Melanocyte of skin (primary cell): ENCODE measurements around the genes WTIP and HPN.

- CAGE, long polyA plus RNA, 2 experiments: no peak in any of the 2 experiments
These were observed 23.6 kb downstream of the CEBPG start for GRCh38 chr19:33396891-33397776.

DNA sequence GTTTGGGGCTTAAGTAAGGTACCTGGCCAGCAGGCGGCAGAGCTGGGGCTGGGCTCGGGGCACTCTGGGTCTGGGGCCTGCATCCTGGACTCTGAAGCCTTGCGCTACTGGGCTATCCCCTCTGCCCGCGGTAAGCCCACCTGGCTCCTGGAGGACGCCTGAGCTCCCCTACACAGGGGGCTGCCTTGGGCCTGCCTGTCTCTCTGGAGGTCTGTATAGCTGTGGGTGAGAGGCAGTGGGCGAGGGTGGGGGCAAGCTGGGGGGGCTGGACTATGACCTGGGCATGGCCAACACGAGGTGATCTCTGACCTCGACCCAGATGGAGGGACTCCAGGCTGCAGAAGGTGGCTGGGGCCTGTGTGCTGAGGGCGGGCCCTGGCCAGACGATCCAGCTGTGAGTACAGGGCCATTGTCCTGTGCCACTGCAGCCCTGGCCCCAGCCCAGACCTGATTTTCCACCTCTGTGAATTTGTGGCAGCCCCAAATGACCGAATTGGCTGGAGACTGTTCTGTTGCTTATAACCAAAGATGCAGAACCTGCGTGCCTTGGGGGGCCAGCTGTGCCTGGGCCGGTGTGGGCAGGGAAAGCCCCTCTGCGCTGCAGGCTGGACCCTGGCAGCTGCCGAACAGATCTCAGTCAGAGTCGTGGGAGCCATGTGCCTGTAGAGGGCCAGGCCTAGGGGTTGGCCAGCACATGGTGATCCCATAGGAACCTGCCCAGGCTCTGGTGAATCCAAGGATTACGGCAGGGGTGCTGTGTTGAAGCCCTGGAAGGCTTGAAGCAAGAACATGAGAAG is 26.6 kb downstream of the CEBPG start:
- CAGE, long polyA plus RNA, 2 experiments: no peak in any of the 2 experiments

GRCh38 chr19:33486736-33487215 is 34.8 kb downstream of the PEPD start:
- CAGE, long polyA plus RNA, 2 experiments: no peak in any of the 2 experiments

- CAGE, long polyA plus RNA, 2 experiments: no peak in any of the 2 experiments
These were observed 14.1 kb downstream of the PEPD start for GRCh38 chr19:33507281-33508097.

- CAGE, long polyA plus RNA, 2 experiments: no peak in any of the 2 experiments
These were observed 51.9 kb downstream of the GARRE1 start for GRCh38 chr19:34306064-34306901.

DNA sequence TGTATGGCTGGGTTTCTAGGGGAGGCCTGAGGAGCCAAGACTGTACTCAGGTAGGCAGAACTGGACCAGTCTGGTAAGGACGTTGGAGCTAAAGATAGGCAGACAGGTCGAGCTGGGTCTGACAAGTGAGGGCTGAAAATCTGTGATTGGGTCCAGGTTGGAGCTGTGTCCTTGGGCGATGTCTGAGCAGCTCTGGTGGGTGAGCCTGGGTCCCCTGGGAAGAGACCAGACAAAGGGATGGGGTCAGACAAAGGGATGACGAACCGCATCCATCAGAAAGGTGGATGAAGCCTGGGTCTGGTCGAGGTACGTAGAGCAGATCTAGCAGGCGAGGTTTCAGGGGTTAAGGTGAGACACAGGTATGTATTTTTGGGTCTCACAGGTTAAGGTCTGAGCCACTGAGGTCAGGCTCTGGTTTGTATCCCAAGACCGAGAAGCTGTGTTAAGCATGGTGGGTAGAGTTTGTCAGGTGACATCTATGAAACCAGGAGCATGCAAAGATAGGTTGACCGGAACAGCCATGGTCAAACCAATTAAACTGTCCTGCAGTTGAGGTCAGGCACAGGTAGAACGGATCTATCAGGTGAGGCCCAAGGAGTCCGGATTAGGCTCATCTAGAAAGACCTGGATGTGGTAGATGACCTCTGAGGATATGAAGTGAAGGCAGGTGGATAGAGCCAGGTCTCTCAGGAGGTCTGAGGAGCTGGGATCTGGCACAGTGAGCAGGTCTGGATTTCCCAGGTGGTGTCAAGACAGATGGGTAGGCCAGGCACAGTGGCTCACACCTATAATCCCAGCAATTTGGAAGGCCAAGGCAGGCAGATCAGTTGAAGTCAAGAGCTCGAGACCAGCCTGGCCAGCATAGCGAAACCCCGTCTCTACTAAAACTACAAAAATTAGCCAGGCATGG is 19.3 kb downstream of the GPI start:
- CAGE, long polyA plus RNA, 2 experiments: no peak in any of the 2 experiments

DNA sequence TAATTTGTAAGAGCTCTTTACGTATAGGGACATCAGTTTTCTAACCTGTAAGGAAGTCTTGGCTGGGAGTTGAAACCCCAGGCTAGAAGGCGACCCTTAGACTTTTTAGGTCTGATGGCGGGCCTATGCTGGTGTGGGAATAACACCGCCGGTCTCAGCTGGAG is 222 bp upstream of the UBA2 start:
- CAGE, long polyA plus RNA, 2 experiments: no peak in any of the 2 experiments

- CAGE, long polyA plus RNA, 2 experiments: no peak in any of the 2 experiments
These were observed at the start of gene WTIP for GRCh38 chr19:34481418-34482335. WTIP (plus strand) TSS chr19:34481758.

DNA sequence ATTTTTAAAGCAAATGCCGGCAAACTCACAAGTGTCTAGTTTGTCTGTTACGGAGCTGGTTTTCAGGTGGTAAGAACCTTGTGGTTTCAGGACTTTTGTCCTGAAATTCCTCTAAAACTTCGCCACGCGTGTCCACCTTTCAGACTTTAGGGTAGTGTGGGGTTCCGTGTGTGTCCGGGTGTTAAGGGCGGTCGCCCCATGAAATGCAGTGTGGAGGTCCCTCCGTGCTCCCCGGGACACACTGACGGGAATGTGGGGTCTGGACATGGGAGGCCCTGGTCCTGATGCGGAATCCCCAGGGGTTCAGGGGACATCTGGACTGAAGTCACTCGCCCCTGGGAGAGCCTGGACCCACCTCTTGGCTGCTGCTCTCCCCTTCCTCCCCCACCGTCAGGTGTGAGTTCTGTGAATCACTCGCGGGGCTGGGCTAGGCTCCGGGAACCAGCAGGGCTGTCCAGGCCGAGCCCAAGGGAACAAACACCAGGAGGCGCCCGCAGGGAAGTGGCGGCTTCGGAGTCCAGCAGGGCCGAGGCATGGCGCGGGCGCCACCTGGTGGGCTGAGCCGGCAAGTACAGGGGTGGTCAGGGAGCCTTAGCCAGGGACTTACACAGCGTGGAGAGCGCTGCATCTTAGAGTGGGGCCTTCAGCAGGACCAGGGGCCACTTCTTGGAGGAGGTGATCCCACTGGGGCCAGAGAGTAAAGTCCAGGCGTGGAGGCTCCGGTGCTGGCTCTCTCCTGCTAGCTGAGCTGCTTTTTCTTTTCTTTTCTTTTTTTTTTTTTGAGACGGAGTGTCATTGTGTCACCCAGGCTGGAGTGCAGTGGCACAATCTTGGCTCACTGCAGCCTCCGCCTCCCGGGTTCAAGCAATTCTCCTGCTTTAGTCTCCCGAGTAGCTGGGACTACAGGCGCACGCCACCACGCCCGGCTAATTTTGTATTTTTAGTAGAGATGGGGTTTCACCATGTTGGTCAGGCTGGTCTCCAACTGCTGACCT is 19.9 kb downstream of the WTIP start:
- CAGE, long polyA plus RNA, 2 experiments: no peak in any of the 2 experiments

DNA sequence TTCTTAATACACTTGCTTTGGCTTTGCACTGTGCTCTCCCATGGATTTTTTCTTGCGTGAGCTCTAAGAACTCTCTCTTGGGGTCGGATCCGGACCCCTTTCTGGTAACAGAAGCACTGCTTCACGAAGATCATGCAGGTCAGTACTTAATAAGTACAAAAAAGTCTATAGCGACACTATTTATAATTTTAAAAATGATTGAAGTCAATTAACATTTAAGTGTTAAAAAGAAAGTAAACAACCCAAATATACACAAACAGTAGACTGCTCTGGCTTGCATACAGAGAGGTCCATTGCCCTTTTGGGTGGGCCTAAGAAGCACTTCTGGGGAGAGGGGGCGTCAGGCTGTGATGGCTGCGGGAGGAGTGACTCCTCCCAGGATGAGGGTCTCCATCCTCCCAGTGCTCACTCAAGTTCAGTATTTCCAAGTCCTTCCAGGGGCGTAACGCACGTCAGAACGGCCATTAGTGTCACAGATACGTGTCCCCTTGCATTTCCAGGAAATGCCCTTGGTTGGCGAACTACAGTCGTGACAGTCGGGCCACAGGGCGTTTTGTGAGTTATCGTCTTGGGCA is 296 bp downstream of the SCGB2B2 start:
- CAGE, long polyA plus RNA, 2 experiments: no peak in any of the 2 experiments

- CAGE, long polyA plus RNA, 2 experiments: no peak in any of the 2 experiments
These were observed 809 bp upstream of the ZNF181 start for GRCh38 chr19:34733098-34733769.

DNA sequence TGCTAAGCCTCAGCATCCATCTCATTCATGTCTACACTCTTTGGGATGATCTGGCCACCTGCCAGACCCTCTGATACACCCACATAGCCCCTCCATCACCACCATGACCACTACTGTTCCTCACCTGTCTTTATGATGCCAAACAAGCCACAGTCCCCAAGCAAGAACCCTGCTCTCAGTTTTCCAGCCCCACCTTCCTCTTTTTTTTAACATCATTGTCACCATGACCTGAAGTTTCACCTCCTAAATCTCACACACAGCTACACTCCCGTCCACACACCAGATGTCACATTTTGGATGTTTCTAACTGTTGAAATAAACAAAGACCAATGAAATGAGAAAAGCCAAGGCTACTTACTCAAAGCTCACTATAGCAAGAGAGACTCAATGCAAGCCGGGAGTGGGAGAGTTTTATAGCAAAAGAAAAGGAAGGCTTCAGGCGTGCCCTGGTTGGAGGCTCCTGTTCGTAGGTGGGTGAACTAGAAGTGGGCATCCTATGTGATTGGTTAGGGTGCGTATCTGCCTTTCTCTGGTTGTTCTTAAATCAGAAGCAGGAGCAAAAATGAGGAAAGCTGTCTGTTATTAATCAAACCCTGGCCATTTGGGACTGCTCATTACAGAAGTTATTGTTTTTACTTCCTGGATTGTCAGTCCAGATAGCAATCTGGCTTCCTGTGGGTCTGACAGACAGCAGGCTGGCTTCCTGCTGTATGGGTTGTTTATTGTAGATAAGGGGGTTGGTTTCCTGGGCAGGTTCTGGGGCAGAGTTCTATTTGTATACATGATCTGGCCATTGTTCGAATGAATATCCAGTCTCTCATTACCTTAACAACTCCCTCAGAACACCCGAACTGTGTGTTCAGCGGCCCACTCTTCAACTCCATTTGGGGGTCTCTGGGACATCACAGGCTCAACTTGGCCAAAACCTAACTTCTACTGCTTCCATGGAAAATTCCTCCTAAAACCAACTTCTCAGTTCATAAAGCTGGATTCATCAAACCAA is 1.8 kb downstream of the ZNF792 start:
- CAGE, long polyA plus RNA, 2 experiments: no peak in any of the 2 experiments

DNA sequence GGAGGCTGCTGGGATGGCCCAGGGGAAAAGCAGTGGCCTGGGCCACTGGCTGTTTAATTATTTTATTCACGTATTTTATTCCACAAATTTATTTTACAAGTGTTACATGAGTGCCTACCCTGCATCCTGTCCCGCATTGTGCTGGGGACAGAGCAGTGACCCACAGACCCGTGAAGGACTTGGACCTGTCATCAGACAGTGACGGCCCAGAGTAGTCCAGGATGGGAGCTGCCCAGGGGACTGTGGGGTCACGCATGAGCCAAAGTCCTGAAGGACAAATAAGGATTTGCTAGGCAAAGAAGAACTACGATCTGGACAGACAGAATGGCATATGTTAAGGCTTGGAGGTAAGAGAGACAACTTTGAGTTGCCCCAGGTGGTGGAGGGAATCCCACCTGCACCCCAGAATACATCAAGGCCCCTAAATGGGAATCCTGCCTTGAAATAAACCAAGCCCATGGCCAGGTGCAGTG is 5.5 kb downstream of the GRAMD1A start:
- CAGE, long polyA plus RNA, 2 experiments: no peak in any of the 2 experiments

GRCh38 chr19:35030955-35031709 is 862 bp downstream of the SCN1B start:
- CAGE, long polyA plus RNA, 2 experiments: no peak in any of the 2 experiments

- CAGE, long polyA plus RNA, 2 experiments: no peak in any of the 2 experiments
These were observed 1.5 kb upstream of the HPN start for GRCh38 chr19:35039878-35040465.

GRCh38 chr19:35041429-35042028 is at the start of gene HPN:
HPN (plus strand) TSS chr19:35041721.
- CAGE, long polyA plus RNA, 2 experiments: no peak in any of the 2 experiments

- CAGE, long polyA plus RNA, 2 experiments: no peak in any of the 2 experiments
These were observed 702 bp downstream of the HPN start for GRCh38 chr19:35042029-35042817.

GRCh38 chr19:35117724-35118210 is 2.1 kb downstream of the FXYD3 start:
- CAGE, long polyA plus RNA, 2 experiments: no peak in any of the 2 experiments

- CAGE, long polyA plus RNA, 2 experiments: no peak in any of the 2 experiments
These were observed 8.2 kb downstream of the LGI4 start for GRCh38 chr19:35126603-35127183.

DNA sequence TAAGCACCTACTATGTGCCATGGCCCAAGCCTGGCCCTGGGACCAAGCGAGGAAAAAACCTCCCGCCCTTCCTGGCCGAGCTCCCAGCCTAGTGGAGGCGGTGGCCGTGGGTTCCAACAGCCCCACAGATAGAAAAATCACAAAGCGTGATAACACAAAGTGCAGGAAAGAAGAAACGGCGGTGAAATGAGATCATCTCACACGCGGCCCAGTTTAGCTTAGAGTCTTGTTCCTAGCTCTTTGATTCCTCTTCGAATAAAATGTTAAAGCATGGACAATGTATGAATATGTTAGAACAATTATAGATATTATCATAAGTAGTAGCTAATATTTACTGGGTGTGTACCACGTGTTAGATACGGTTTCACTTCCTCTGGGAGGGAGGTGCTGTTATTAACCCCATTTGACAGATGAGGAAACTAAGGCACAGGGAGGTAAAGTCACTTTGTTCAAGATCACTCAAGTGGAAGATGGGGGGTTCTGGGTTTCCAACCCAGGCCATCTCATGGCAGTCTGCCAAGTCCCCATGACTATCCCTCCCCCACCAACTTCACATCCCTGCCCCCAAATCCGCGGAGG is 1.3 kb upstream of the FXYD7 start:
- CAGE, long polyA plus RNA, 2 experiments: no peak in any of the 2 experiments